Right atrium auricular region (tissue), 2 donors: Measurements from ENCODE around the gene VAMP5.

- PRO-cap = no peak
- RAMPAGE, long total RNA, 2 experiments = no peak in any of the 2 experiments
Observed at GRCh38 chr2:85421209-85421817, 2.8 kb downstream of the SH2D6 start.

- PRO-cap = no peak
- RAMPAGE, long total RNA, 2 experiments = no peak in any of the 2 experiments
Observed at GRCh38 chr2:85434598-85435625, 16.4 kb downstream of the SH2D6 start.

GRCh38 chr2:85468243-85469078 lies 49.9 kb downstream of the SH2D6 start:
- PRO-cap = no peak
- RAMPAGE, long total RNA, 2 experiments = no peak in any of the 2 experiments

DNA sequence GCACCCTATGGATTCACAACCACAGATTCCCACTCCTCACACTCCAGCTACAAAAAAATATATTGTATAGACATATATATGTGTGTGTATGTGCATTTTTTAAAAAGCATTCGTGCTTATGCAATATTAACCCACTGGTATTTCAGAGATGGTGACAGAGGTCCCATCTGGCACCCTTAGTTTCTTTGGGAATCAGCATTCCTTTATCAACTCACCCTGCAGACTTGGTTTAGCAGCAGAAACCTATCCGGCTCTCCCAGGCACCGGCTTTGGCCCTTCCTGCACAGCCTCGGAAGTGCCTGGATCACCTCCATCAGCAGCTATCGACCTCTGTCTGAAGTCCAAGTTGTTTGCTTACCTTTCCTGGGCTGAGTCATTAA lies 22.5 kb upstream of the MAT2A start:
- PRO-cap = no peak
- RAMPAGE, long total RNA, 2 experiments = no peak in any of the 2 experiments

- PRO-cap = bidirectional peak, plus-strand start at chr2:85537705, minus-strand start at chr2:85537676; unidirectional peak, plus-strand start at chr2:85537705; unidirectional peak, plus-strand start at chr2:85537791; bidirectional peak, plus-strand start at chr2:85537971, minus-strand start at chr2:85537933
- RAMPAGE, long total RNA, 2 experiments = no peak in any of the 2 experiments
Observed at GRCh38 chr2:85537417-85538133, 1.4 kb upstream of the MAT2A start.

GRCh38 chr2:85539450-85540211 lies 663 bp downstream of the MAT2A start:
- PRO-cap = bidirectional peak, plus-strand start at chr2:85539640, minus-strand start at chr2:85539577; bidirectional peak, plus-strand start at chr2:85539794, minus-strand start at chr2:85539769; bidirectional peak, plus-strand start at chr2:85539876, minus-strand start at chr2:85539954
- RAMPAGE, long total RNA, 2 experiments = no peak in any of the 2 experiments

- PRO-cap = no peak
- RAMPAGE, long total RNA, 2 experiments = no peak in any of the 2 experiments
Observed at GRCh38 chr2:85546644-85547633, 8.0 kb downstream of the MAT2A start.

DNA sequence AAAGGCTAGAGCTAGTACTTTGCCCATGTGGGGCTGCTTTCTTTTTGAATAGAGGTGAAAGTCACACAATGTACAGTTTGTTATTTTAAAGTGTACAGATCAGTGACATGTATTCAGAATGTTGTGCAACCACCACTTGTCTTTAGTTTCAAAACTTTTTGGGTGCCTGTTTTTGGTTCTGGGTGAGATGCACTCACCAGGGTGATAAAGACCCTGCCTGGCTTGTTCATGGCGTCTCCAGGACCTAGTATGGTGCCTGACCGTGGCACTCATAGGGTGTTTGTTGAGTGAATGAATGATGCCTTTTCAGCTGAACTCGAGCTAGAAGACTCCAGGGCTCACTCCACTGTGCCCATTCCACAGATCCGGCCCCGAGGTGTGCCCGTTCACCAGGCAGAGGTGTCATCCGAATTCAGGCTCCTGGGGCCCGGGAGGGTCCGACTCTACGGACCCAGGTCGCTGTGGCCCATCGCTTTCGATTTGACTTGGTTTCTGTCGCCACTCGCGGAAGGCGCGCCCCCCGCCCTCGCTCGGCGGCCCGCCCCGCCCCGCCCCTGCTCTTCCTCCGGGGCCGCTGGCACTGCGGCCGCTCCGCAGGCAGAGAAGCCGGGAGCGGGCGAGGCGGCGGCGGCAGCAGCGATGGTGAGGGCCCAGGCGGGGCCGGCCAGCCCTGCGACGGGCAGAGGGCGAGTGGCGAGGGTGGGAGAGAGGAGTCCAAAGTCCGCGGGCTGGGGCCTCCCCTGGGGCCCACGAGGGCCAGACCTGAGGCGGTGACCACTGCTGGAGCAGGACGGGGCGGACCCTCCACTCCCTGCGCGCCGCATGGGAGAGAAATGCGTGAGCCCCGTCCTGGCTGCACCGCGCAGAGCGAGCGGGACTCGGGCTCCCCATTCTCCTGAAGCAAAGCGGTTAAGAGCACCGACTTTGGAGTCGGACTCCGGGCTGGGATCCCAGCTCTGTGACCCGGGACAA lies at the start of gene VAMP5:
Gene VAMP5, plus strand, starts transcription at position 580 of the 972 bp plus-strand sequence.
- PRO-cap = unidirectional peak, plus-strand start at position 170 of the sequence; bidirectional peak, plus-strand start at position 600 of the sequence, minus-strand start at position 494 of the sequence
- RAMPAGE, long total RNA, 2 experiments = start-site peak on the plus strand in 2 of 2 experiments, centred at positions 581 to 583 of the sequence, 446 to 837 reads per replicate

GRCh38 chr2:85584824-85585707 lies 835 bp downstream of the VAMP5 start:
- PRO-cap = bidirectional peak, plus-strand start at chr2:85585264, minus-strand start at chr2:85584962
- RAMPAGE, long total RNA, 2 experiments = no peak in any of the 2 experiments

GRCh38 chr2:85590378-85590978 lies 5.1 kb upstream of the RNF181 start:
- PRO-cap = bidirectional peak, plus-strand start at chr2:85590744, minus-strand start at chr2:85590562
- RAMPAGE, long total RNA, 2 experiments = no peak in any of the 2 experiments

GRCh38 chr2:85590979-85591363 lies 4.6 kb upstream of the RNF181 start:
- PRO-cap = no peak
- RAMPAGE, long total RNA, 2 experiments = no peak in any of the 2 experiments

- PRO-cap = unidirectional peak, plus-strand start at chr2:85661296; unidirectional peak, plus-strand start at chr2:85661316
- RAMPAGE, long total RNA, 2 experiments = no peak in any of the 2 experiments
Observed at GRCh38 chr2:85660916-85661958, 6.8 kb downstream of the SFTPB start.

- PRO-cap = no peak
- RAMPAGE, long total RNA, 2 experiments = no peak in any of the 2 experiments
Observed at GRCh38 chr2:85706411-85707062, 12.4 kb downstream of the GNLY start.

- PRO-cap = bidirectional peak, plus-strand start at chr2:85711096, minus-strand start at chr2:85710689; unidirectional peak, plus-strand start at chr2:85711459; unidirectional peak, plus-strand start at chr2:85711518; unidirectional peak, plus-strand start at chr2:85711584
- RAMPAGE, long total RNA, 2 experiments = no peak in any of the 2 experiments
Observed at GRCh38 chr2:85710905-85711928, 17.1 kb downstream of the GNLY start.

- PRO-cap = bidirectional peak, plus-strand start at chr2:85745230, minus-strand start at chr2:85745106
- RAMPAGE, long total RNA, 2 experiments = no peak in any of the 2 experiments
Observed at GRCh38 chr2:85744525-85745645, 8.9 kb upstream of the ATOH8 start.

DNA sequence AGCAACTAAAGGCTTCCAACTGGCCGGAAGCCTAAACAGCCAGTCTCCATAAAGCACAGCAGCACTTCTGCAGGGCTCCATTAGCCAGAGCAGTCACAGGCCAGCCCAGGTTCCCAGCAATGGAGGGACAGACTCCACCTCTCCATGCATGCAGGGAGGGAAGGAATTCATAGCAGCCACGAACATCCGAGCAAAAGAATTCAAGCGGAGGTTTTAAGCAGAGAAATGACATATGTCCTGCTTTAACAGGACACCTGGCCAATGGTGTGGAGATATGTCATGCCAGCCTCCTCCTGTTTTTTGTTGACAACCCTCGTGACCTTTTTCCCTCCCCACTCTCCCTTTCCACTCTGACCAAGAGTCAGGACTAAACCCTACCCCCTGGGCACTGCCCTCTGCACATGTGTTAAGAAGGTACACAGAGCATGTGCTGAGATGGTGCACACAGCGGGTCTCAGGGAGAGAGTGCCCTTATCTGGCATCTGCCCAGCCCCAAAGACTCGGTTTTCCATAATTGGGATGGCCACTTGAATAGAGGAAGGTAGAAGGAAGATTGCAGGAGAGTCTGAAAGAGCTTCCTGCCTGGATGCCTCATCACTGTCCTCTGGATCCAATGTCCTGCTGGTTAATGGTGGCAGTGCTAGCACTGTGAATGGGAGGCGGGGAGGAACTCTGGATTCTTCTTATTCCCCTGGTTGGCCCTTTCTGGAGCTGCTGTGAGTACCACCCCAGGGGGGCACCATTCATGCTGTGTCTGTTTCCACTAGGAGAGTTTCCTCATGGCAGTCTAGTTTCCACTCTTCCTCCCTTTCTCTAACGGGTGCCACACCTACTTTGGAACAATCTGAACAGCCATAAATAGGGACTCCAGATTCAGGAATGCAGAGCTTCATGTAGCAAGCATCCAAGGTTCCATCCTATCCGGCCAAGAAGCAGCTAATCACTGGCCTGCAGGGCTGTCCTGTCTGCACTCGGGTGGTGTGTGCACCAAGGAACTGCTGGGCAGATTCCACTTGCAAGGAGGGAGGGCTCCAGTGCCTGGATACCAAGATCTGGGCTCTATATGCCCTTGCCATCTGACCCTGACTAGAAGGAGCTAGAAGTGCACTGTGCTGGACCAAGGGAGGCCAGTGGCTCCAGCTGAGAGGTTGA lies 4.9 kb upstream of the ATOH8 start:
- PRO-cap = bidirectional peak, plus-strand start at position 870 of the sequence, minus-strand start at position 815 of the sequence
- RAMPAGE, long total RNA, 2 experiments = no peak in any of the 2 experiments

DNA sequence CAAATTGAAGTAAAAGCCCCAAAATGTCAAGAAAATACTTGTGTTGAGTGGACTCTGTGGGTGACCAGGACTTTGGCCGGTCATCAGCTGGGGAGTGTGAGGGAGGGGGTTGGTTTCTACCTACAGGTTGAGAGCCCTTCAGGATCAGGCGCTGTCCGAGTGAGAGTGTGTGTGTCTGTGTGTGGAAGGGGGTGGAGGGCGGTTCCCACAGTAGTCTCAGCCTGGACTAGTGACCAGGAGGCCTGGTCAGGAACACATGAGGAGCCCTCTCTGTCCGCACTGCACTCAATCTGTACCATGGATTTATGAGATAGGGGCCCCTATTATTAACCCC lies 34.2 kb downstream of the ATOH8 start:
- PRO-cap = no peak
- RAMPAGE, long total RNA, 2 experiments = no peak in any of the 2 experiments

DNA sequence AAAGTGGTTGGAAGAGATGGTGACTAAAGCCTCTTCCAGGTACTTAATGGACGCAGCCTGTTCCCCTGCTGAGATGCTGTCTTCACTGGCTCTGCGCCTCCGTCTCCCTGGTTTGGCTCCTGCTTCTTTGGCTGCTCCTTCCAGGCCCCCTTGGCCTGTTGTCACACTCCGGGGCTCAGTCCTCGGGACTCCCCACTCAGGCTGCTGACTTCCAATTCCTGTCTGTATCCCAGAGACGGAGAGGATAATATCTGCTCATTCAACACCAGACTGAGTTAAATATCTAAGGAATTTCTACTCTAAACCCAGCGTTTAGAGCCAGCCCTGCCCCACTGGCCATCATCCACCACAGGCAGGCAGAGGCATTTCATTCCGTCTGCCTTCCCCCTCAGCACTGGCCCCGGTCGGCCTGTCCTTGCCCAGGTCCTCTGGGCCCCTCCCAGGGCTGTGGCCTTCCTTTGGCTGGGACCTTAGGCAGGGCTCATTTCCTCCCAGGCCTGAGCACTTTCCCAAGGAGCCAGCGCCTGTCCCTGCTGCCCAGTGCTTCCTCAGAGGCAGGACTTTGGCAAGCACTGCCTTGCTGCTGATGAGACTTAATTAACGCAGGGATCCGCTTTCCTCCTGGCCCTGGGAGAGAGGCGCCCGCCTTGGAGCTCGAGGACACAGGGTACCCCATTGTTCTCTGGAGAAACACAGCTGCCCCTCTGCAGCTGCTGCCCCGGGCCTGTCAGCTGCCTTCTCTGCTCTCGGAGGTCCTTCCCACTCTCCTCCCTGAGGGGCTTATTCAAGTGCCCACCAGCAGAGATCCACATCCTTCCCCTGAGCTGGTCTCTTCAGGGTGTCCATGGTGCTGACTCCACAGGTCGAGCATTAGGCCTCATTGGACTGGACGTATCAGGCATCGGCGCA lies 42.7 kb downstream of the ATOH8 start:
- PRO-cap = bidirectional peak, plus-strand start at position 504 of the sequence, minus-strand start at position 396 of the sequence
- RAMPAGE, long total RNA, 2 experiments = no peak in any of the 2 experiments

DNA sequence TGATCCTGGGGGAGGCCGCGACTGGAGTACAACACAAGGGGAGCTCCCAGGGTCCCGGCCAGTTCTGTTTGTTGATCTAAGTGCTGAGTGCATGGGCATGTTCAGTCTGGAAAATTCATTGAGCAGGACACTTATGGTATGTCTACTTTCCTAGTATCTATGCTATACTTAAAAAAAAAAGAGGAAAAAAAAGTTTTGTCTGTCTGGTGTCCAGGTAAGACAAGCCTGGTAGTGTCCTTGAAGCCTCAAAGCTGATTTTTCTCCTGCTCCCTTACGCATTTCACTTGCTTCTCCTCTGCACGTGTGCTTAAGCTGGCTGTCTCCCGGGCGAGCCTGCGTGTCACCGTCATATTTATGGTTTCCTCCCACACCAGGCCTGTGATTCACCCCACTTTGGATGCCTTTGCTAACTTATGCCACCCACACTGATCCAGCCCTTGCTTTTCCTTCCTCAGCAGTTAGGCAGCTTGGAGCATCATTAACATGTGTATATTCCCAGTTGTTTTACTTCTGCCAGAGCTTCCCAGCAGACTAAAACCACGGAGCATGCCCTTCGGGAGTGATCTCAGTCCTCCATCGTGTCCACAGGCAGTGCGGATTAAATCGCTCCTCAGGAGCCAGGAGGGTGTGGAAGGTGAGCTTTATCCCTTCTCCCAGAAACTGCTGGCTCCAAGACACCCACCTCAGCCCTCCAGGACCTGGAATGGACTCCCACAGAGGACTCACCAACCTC lies 2.3 kb downstream of the ST3GAL5 start:
- PRO-cap = bidirectional peak, plus-strand start at position 562 of the sequence, minus-strand start at position 325 of the sequence
- RAMPAGE, long total RNA, 2 experiments = no peak in any of the 2 experiments

GRCh38 chr2:85998334-85999151 lies 107.1 kb downstream of the POLR1A start:
- PRO-cap = bidirectional peak, plus-strand start at chr2:85998928, minus-strand start at chr2:85998816
- RAMPAGE, long total RNA, 2 experiments = no peak in any of the 2 experiments